Right ventricle myocardium (tissue), 1 donor: Measurements from ENCODE around the gene BAIAP2L1.

GRCh38 chr7:98335656-98336182, 54.2 kb downstream of the BRI3 start:
- PRO-cap, 2 experiments, result no peak in any of the 2 experiments

DNA sequence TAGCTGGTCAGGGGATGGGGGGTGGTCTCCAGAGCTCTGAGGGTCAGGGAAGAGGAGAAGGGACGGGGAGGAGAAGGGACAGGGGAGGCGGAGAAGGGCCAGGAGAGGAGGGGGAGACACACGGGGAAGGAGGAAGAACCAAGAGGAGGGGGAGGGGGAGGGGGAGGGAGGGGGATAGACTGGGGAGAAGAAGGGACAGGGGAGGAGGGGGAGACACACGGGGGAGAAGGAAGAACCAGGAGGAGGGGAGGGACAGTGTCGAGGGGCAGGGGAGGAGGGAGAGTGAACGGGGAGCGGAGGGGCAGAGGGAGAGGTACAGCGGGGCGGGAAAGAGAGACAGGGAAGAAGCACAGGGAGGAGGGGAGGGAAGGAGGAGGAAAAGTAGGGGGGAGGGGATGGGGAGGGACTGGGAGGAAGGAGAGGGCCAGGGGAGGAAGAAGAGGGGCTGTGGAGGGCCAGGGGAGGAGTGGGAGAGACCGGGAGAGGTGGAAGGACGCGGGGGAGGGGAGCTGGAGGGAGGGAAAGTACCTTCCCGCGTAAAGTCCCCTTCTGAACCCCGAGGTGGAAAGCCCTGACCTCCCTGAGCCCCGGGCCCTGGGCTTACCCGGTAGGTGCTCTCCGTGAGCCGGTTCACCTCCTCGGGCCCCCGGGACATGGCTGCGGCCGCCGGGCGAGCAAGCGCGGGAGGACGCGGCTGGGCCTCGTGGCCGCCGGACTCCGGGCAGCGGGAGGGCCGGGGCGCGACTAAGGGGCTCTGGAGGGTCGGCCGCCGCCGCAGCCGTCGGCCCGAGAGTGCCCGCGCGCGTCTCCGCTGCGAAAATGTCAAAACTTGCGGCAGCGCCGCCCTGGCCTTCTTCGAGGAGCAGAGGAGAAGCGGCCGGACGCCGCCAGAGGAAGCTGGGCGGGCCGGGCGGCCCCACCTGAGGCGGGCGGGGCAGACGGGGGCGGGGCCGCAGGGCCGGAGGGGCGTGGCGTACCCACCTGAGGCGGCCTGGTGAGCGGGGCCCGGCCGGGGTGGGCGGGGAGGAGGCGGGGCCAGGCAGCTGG, at the start of gene BAIAP2L1:
Gene BAIAP2L1, minus strand, starts transcription at position 893 of the 1,047 bp plus-strand sequence.
- PRO-cap, 2 experiments, result peak in 2 of 2 experiments; most common minus-strand start position 820 of the sequence (in 2)

GRCh38 chr7:98816116-98816775, 53.6 kb downstream of the TMEM130 start:
- PRO-cap, 2 experiments, result peak in 2 of 2 experiments; most common plus-strand start chr7:98816509 (in 2); most common minus-strand start chr7:98816357 (in 1)

GRCh38 chr7:98917342-98917929, 39.1 kb downstream of the TRRAP start:
- PRO-cap, 2 experiments, result no peak in any of the 2 experiments

DNA sequence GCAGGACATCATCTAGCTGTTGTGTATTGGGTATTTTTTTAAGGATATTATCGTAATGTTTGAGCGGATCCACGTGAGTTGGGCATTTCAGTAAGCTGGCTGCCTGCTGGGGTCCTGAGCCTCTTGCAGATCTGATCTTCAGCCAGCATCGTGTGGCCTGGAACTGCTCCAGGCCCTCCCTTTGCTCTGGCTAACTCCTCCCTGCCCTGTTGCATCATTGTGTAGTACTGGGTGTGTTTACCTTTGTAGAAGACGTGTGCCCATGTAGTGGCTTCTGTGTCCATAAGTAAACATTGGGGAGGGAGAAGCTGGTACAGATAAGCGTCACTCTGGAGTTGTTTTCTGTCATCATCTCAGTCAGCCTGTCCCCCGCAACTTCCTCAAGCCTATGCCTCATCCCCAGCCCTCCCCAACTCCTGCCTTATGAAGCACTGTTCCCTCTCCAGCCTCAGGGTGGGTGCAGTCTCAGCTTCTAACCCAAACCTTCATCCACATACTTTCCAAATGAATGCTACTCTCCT, 44.4 kb downstream of the TRRAP start:
- PRO-cap, 2 experiments, result no peak in any of the 2 experiments

- PRO-cap, 2 experiments, result no peak in any of the 2 experiments
Observed at GRCh38 chr7:99079125-99079587, 64.8 kb downstream of the SMURF1 start.

DNA sequence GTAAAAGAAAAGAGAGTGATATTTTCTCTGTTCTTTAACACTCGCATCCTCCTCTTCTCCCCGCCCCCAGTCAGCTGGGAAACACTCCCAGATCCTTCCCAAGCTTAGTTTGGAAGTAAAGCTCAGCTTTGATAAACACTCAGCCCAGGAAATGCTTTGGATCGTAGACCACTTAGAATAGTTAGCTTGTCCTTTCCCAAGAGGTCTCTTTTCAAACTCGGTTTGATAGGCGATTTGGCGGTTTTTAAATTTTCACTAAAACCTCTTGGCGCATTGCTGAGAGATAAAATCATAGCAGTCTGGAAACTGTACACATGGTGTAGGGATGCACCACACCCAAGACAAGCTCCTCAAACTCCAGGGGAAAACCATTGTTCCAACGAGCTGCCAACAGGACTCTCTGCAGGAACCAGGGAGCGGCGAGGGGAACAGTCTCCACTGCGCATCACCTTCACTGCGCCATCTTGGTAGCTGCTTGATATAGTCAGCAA, 22.4 kb downstream of the SMURF1 start:
- PRO-cap, 2 experiments, result no peak in any of the 2 experiments

DNA sequence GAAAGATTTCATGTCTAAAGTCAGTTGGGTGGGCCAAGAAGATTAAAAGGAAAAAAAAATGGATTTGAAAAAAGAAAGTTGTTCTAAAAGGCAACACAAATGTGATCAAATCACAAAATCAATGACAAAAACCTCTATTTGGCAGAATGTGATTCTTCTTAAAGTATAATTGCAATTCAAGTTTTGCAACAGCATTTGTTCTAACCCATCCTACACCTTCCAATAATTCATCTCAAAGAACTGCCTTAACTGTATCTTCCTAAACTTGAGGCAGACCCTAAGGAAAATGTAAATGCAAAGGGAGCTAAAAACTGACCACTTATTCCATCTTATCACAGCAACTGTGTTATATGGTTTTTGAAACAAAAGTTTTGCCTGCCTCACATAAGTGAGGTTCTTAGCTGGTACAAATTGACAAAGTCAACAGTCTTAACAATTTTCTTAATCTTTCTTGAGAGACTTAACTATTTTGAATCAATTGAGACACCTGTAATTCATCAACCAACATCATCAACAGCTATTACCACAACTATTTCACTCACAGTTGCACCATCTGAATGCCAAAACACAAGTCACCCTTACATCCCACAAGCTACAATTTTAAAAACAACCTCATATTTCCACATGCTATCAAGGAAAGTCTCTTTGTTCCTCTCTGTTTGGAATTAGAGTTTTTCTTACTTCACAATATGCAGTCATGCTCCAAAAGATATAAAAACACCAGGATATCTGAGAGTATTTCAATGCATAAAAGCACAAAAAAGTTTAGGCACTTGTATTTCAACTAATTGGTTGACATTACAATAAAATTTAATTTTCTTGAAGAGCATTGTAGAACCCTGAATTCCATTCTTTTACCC, 5.0 kb downstream of the SMURF1 start:
- PRO-cap, 2 experiments, result no peak in any of the 2 experiments

DNA sequence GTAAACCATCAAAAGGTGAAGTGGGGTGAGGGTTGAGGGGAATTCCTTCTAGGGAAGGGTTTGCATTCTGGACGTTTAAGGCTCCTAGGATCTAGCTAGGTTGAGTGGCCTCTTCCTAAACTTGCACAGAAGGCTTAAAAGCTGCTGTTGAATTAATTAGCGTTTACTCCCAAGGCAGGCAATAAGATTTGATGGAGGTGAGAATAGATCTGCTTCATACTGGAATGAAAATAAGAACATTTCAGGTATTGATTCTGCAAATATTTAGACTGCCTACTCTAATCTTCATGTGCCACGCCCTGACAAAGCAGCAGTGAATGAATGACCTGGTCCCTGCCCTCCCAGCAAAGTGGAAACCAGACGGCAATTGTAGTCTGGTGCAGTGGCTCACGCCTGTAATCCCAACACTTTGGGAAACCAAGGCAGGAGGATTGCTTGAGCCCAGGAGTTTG, 11.4 kb upstream of the KPNA7 start:
- PRO-cap, 2 experiments, result no peak in any of the 2 experiments

DNA sequence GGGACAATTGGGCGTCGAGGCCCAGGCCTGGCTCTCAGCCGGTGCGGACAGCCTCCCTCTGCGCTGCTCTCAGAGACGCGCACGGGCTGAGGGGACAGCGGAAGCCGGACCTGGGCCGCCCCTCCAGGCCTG, 152 bp downstream of the PDAP1 start:
- PRO-cap, 2 experiments, result no peak in any of the 2 experiments

- PRO-cap, 2 experiments, result no peak in any of the 2 experiments
Observed at GRCh38 chr7:99418191-99418603, 9.4 kb downstream of the BUD31 start.

GRCh38 chr7:99558159-99558360, 382 bp upstream of the ZNF655 start:
- PRO-cap, 2 experiments, result peak in 2 of 2 experiments; most common plus-strand start chr7:99558302 (in 1); most common minus-strand start chr7:99558304 (in 2)

GRCh38 chr7:99791808-99792109, 7.8 kb upstream of the CYP3A4 start:
- PRO-cap, 2 experiments, result no peak in any of the 2 experiments

DNA sequence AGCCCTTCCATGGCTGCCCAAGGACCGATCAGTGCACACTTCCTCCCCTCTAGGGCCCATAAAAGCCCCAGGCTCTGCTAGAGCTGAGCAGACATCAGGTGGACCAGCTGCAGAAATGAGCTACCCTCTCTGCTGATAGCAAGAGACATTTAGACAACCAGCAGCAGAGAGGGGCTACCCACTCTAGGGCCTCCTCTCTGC, 4.5 kb upstream of the CYP3A43 start:
- PRO-cap, 2 experiments, result no peak in any of the 2 experiments

DNA sequence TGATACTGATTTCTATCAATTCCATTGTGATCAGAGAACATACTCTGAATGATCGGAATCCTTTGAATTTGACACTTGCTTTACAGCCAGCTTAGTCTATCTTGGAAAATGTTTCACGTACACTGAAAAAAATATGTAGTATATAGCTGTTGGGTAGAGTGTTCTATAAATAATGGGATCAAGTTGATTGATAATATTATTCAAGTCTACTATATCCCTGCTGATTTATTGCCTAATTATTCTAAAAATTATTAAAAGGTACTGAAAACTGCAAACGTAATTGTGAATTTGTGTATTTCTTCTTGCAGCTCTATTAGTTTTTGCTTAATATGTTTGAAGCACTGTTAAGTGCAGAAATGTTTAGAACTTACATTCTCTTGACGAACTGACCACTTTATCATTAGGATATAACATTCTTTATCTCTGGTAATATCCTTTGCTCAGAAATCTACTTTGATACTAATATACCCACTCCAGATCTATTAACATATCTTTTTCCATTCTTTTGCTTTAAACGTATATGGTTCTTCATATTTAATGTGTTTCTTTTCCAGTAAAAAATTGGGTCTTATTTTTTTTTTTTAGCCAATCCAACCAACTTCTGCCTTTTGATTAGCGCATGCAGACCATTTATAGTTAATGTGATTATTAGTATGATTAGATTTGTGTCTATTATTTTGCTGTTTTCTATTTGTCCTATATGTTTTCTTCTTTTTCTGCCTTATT, 18.7 kb upstream of the OR2AE1 start:
- PRO-cap, 2 experiments, result no peak in any of the 2 experiments

GRCh38 chr7:99943533-99944788, 14.5 kb upstream of the GJC3 start:
- PRO-cap, 2 experiments, result no peak in any of the 2 experiments

GRCh38 chr7:99997190-99998234, 17.9 kb upstream of the ZKSCAN1 start:
- PRO-cap, 2 experiments, result peak in 2 of 2 experiments; most common plus-strand start chr7:99997693 (in 2); most common minus-strand start chr7:99997682 (in 1)

DNA sequence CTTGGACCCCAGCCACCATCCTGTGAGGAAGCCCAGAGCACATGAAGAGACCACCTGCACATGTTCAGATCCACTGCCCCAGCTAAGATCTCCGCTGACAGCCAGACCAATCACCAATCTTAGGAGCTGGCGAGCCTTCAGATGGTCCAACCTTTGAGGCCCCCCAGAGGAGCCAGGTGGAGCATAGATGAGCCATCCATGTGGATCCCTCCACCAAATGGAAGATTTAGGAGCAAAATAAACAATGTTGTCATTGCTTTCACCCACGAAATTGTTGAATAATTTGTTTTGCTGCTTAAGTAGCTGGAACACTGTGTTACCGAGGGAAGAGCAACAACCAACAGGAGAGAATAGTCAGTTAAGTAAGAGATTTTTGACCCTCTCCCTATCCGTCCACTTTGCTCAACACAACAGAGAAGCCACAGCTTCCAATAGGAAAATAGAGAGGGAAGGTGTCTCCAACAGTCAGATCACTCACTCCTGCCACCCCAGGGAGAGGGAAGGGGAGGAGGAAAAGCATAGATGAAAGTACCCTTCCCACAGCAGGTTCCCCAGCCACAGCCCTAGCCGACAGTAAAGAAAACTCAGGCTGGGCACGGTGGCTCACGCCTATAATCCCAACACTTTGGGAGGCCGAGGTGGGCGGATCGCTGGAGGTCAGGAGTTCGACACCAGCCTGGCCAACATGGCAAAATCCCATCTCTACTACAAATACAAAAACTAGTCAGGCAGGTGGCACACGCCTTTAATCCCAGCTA, 3.9 kb upstream of the ZKSCAN1 start:
- PRO-cap, 2 experiments, result no peak in any of the 2 experiments

GRCh38 chr7:100015744-100016618, 585 bp downstream of the ZKSCAN1 start:
- PRO-cap, 2 experiments, result no peak in any of the 2 experiments

DNA sequence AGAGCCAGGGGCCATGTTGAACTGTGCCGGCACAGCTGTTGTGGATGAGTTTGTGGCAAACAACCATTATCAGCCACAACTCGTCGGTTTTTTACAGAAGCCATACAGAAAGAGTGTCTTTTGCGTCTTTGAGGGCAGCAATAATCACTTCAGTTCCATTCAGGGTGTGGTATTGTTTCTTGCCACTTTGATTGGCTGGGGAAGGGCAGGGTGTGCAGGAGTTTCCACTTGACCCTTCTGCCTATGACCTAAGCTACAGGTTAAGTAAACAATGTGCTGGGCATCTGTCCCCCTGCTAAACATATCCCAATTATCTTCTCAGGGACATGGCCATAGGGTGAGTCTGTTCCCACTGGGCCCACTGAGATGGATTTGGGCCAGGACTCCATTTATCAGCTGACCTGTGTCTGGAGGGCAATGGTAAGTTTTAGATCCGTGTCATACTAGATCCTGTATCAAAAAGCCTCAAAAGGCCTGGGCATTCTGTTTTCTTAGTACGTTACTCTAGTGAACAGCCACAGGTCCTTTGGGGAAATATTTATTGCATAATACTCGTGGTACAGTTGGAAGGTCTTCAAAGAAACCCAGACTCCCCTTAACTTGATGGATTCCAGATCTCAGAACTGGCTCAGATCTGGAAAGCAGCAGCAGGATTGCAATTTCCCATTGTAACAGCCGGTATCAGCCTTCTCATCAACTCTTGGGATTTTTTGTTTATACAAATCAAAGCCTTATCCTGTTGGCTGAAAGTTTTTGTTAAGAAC, 15.9 kb downstream of the ZNF3 start:
- PRO-cap, 2 experiments, result no peak in any of the 2 experiments